Sigmoid colon (tissue), 4 donors: ENCODE results near the gene NDUFA4L2.

- PRO-cap = no peak
- RAMPAGE, long total RNA, 4 experiments = no peak in any of the 4 experiments
These were observed 1.0 kb downstream of the MYO1A start for GRCh38 chr12:57048768-57049431.

DNA sequence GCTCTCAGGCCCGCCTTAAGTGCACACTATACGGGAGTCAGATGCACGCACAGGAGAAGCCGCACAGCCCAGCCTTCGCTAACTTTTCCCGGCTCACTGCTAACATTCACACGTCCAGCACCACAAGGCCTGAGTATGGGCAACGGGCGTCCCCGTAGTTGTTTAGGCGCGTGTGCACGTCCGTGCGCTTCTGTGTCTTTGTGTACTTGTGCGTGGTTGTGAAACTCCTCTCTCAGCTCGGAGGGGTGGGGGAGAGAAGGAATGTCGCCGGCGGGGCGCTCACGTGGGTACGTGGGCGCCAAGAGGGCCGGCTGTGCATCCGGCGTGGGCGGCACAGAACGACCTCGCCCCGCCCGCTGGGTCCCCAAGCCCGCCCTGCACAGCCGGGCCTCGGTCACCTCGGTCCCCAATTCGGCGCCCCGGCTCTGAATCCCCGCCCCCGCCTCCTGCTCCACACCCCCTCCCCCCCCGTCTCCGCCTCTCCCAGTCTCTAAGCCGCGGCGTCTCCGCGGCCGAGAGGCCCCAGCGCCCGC, 432 bp upstream of the NAB2 start:
- PRO-cap = bidirectional peak, plus-strand start outside the sequence, minus-strand start at position 200 of the sequence
- RAMPAGE, long total RNA, 4 experiments = no peak in any of the 4 experiments

DNA sequence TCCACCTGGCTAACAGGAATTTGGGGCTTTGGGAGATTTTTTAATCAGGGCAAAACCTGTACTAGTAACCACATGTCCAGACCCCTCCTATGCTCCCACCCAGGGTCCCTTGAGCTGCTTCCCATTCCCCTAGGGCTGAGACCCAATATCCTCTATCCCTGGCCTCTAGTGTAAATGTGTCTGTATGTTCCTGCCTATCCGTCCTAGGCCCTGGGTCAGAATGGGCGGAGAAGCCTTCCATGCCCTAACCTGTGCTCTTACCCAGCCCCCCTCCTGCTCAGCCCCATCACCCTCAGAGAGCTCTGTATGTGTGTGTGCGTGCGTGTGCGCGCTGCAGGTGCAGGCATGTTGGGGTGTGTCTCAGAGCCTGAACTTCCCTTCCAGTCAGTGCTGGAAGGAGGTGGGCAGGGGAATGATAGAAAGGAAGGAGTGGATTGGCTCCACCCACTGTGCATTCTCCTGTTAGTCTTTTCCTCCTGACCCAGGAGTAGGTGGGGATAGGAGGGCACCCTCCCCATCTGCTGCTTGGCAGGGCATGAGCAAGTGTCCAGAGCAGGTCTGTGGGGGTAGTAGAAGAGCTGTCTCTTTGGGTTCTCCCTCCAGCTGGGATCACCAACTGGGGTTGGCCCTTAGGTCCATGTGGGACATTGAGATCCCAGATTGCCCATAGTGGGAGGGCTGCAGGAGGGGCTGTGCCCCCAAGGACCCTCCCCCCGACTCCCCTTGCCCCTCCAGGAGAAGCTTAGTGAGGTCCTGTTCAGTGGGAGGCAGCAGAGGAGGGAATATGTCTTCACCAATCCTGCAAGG, 7.3 kb downstream of the NAB2 start:
- PRO-cap = no peak
- RAMPAGE, long total RNA, 4 experiments = no peak in any of the 4 experiments

DNA sequence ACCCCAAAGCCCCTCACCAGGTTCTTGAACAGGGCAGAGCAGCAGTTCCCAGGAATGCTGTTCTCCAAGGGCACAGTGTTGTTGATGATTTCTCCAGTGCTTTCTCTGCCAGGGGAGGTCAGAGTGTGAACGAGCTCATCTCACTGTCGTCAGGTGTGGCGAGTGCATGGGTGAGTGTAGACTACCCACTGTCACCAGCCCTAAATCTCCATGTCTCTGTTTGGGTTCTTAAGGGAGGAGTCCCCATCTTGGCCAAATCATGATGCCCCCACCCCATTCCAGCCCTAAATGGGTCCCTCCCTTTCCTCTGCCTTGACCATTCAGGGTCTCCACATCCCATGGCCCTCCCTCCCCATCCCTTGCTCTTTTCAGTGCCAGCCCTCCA, 6.5 kb downstream of the STAT6 start:
- PRO-cap = no peak
- RAMPAGE, long total RNA, 4 experiments = no peak in any of the 4 experiments

GRCh38 chr12:57105399-57105862, 5.7 kb downstream of the STAT6 start:
- PRO-cap = no peak
- RAMPAGE, long total RNA, 4 experiments = no peak in any of the 4 experiments

DNA sequence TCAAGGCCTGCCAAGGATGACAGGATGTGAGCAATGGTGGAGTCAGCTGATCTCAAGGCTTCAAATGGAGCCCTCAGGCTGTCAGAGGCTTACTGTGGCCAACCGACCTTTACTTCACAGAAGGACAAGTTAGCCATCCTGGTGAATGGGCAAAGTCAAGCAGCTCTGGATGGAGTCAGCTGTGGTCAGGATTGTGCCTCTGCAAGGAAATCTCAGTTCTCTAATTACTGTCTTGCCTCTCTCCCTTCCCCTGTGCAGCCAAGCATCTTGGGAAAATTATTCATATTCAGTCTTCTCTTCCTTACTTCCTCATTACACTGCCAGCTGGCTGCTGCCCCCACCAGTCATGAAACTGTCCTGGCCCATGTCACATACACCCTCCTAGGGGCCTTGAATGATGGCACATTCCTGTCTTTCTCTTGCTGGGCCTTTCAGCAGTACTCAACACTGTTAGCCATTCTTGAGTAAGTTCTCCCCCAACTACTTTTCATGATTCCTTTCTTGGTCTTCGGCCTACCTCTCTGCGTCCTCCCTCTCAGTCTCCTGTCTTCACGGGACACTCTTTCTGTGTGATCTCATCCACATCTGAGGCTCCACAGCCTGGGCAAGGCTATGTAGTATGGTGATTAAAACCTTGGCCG, 7.8 kb upstream of the STAT6 start:
- PRO-cap = no peak
- RAMPAGE, long total RNA, 4 experiments = no peak in any of the 4 experiments

GRCh38 chr12:57138407-57138701, 10.1 kb downstream of the LRP1 start:
- PRO-cap = no peak
- RAMPAGE, long total RNA, 4 experiments = no peak in any of the 4 experiments

DNA sequence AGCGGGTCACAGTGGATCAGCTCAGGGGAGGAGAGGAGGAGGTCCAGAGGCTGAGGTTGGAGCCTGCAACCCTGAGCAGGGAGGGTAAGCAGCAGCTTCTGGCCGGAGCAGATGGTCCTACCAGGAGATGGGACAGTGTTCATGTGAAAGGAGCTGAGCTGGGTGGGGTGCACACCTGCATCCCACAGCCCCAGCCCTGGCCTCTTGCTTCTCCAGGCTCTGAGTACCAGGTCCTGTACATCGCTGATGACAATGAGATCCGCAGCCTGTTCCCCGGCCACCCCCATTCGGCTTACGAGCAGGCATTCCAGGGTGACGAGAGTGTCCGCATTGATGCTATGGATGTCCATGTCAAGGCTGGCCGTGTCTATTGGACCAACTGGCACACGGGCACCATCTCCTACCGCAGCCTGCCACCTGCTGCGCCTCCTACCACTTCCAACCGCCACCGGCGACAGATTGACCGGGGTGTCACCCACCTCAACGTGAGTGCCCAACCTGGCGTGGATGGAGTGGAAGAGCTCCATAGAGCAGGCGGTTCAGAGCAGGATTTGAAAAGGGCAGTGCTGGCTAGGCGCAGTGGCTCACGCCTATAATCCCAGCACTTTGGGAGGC, 10.2 kb upstream of the NXPH4 start:
- PRO-cap = no peak
- RAMPAGE, long total RNA, 4 experiments = no peak in any of the 4 experiments

DNA sequence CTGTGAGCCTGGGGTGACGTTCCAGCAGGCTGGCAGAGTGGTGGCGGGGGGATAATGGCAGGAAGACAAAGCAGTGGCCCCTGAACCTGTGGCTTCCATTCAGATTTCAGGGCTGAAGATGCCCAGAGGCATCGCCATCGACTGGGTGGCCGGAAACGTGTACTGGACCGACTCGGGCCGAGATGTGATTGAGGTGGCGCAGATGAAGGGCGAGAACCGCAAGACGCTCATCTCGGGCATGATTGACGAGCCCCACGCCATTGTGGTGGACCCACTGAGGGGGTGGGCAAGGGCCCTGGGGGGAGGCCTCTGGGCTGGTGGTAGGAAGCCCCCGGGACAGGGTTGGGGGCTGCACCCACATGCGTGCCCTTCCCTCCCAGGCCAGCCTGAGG, 8.7 kb upstream of the NXPH4 start:
- PRO-cap = no peak
- RAMPAGE, long total RNA, 4 experiments = no peak in any of the 4 experiments

DNA sequence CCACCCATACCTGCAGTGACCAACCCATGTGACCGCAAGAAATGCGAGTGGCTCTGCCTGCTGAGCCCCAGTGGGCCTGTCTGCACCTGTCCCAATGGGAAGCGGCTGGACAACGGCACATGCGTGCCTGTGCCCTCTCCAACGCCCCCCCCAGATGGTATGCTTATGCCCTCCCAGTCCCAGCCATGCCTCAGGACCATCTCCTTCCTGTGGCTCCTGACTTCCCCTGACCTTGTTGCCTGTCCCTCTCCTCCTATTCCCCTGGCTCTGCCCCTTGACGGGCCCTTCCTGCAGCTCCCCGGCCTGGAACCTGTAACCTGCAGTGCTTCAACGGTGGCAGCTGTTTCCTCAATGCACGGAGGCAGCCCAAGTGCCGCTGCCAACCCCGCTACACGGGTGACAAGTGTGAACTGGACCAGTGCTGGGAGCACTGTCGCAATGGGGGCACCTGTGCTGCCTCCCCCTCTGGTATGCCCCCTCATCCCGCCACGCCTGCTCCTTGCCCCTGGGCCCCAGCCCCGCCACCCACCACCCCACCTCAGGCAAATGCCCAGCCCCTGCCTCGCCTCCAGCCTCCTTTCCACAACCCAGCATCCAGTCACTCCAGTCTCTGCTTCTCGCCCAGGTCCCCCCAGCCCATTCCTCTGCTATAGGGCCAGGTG, 6.5 kb upstream of the NXPH4 start:
- PRO-cap = no peak
- RAMPAGE, long total RNA, 4 experiments = no peak in any of the 4 experiments

DNA sequence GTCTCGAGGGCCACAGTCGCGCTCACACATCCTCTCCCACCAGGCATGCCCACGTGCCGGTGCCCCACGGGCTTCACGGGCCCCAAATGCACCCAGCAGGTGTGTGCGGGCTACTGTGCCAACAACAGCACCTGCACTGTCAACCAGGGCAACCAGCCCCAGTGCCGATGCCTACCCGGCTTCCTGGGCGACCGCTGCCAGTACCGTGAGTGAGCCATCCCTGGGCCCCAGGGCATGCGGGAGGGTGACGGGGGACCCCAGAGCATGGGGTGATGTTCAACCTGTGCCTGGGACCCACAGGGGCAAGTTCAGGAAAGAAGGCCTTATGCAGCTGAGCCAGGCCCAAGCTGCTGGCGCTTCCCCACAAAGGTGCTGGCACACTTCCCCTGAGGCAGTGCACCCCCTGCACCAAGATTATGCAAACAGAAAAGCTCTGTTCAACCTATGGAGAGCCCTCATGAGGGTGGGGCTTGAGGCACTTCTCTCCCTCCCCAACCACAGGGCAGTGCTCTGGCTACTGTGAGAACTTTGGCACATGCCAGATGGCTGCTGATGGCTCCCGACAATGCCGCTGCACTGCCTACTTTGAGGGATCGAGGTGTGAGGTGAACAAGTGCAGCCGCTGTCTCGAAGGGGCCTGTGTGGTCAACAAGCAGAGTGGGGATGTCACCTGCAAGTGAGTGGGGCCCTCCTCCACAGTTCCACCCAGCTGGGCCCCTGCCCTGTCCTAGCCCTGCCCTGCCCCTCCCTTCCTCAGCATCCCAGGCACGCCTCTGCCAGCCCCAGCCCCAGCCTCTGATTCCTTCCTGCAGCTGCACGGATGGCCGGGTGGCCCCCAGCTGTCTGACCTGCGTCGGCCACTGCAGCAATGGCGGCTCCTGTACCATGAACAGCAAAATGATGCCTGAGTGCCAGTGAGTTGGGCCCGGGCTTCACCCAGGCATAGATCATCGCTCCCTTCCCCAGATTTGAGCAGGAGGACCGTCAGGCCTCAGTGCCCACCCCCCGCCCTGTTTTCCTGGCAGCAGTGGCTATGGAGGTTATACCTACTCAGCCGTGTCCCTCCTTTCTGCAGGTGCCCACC, 5.6 kb upstream of the NXPH4 start:
- PRO-cap = no peak
- RAMPAGE, long total RNA, 4 experiments = no peak in any of the 4 experiments

DNA sequence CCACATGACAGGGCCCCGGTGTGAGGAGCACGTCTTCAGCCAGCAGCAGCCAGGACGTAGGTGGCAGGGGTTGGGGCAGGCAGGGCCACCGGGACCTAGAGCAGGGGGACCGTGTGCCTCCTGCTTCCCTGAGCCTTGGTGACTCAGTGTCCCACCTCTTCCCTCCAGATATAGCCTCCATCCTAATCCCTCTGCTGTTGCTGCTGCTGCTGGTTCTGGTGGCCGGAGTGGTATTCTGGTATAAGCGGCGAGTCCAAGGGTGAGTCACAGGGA, 4.9 kb upstream of the NXPH4 start:
- PRO-cap = unidirectional peak, minus-strand start at position 140 of the sequence
- RAMPAGE, long total RNA, 4 experiments = no peak in any of the 4 experiments

GRCh38 chr12:57233822-57234398, 3.0 kb downstream of the NDUFA4L2 start:
- PRO-cap = no peak
- RAMPAGE, long total RNA, 4 experiments = no peak in any of the 4 experiments

DNA sequence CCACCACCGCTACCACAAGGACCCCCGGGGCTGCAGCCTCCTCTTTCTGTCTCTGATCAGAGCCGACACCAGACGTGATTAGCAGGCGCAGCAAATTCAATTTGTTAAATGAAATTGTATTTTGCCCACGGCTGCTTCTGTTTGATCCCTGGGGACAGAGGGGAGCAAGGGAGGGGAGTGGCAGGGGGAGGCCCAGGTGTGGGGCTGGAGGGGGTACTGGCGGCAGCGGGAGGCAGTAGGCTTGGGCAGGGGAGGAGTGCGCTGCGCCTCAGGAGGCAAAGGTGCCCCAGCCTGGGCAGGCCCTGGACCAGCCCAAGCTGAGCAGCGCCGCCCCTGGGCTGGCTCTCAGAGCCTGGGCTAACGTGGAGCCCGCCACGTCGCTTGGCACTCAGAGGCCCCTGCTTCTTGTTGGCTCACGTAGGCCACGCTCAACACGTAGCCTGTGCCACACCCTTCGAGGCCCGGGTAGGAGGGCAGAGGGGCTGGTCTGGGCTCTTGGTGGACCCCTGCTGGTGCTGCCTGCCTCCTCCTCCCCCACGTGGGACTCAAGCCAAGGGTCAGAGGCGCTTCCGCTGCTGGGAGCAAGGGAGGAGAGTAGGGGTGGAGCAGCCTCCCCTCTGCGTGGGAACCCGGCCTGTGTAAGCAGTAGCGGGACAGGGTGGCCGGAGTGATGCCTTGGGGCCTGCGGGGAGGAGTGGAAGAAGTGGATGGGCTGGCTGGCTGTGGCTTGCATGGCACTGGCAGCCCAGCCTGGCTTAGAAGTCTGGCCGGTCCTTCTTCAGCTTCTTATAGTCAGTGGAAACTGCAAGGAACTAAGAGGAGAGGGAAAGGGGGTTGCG, 1.9 kb downstream of the NDUFA4L2 start:
- PRO-cap = no peak
- RAMPAGE, long total RNA, 4 experiments = no peak in any of the 4 experiments

DNA sequence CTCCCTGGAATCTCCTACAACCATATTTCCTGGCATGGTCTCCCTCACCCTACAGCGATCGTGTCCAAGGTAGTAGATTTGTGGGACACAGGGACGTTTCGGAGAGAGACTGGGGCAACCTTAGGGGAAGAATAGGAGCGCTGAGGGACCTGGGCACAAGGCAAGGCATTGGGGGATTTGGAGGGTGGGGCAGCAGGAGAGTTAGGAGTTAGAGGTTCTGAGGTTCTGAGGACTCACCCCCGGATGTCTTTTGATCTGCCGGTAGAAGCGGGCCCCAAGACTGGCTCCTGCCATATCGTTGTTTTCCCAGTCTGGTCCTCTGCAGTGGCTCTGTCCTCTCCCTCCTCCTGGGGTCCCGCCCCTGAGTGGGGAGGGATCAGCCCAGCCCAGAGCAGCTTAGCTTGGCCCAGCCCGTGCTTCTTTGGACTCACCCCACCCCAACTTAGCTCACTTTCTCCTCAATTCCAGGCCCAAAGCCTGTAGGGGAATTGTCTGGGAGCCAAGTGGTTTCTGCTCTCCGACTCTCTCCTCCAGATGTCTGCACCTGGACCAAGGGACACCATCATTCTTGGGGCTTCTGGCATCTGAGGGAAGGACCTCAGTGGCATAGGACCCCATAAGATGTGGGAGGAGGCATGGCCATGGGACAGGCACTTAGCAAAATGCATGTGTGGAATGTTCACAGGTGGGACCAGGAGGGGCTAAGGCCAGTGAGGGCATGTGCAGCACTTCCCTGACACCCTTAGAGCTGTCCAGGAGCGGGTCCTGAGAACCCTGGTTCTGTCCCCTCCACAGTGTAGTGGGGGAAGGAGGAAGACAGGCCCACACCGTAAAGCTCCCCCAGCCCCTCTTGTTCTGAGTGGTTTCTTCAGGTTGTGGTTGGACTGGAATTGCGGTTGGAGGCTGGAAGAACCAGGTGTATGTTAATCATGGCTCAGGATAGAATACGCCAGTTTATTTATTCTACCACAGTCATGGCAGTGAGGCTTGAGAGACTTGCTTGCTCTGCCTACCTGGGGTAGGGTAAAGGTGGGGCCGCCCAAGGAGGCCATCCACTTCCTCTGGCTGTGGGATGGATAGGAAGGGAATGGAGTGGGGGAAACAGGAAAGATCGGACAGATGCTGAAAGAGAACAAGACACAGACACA, at the start of gene NDUFA4L2:
NDUFA4L2 (minus strand) TSS at position 313 of the 1,148 bp plus-strand sequence.
- PRO-cap = unidirectional peak, minus-strand start at position 308 of the sequence; unidirectional peak, minus-strand start at position 363 of the sequence
- RAMPAGE, long total RNA, 4 experiments = start-site peak on the minus strand in 1 of 4 experiments, centred at position 308 of the sequence, 14 reads per replicate

GRCh38 chr12:57310121-57310567, 59.2 kb upstream of the STAC3 start:
- PRO-cap = no peak
- RAMPAGE, long total RNA, 4 experiments = no peak in any of the 4 experiments

GRCh38 chr12:57456497-57457015, 1.4 kb downstream of the INHBE start:
- PRO-cap = no peak
- RAMPAGE, long total RNA, 4 experiments = no peak in any of the 4 experiments

- PRO-cap = no peak
- RAMPAGE, long total RNA, 4 experiments = no peak in any of the 4 experiments
These were observed 1.1 kb downstream of the GLI1 start for GRCh38 chr12:57460373-57461385.

DNA sequence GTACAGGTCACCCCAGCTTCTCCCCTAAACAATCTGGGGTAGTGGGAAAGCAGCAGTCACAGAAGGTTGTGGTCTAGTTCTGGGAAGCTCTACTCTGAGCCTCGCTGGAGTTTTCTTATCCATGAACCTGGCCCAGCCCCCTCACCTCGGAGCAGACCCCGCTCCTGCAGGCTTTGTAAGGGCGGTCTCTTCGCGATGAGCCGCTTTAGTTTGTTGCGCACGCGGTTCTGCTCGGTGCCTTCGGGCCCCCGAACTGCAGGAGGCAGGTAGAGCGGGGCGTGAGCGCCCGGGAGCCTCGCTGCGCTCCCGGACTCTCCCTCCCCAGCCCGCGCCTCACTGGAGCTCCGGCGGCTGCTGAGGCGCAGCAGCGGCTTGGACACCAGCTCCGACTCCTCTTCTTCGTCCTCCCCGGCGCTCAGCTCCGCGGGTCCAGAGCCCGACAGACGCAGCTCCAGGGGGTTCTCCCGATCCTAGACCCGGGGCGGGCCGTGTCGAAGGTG, 4.5 kb downstream of the ARHGAP9 start:
- PRO-cap = no peak
- RAMPAGE, long total RNA, 4 experiments = no peak in any of the 4 experiments

GRCh38 chr12:57528170-57529162, 5.8 kb downstream of the MBD6 start:
- PRO-cap = no peak
- RAMPAGE, long total RNA, 4 experiments = no peak in any of the 4 experiments